Omental fat pad (tissue), 4 donors: Measurements from ENCODE around the genes EEF1G, HNRNPUL2 and TMEM179B.

- PRO-cap, result no peak
- RAMPAGE, long total RNA, 4 experiments, result start-site peak on the minus strand in 4 of 4 experiments, at chr11:62573853-62573866 at its widest, 1,263 to 8,242 reads per replicate
Observed at GRCh38 chr11:62573540-62574094, at the start of gene EEF1G. TSS of gene EEF1G (minus strand) at chr11:62573891.

DNA sequence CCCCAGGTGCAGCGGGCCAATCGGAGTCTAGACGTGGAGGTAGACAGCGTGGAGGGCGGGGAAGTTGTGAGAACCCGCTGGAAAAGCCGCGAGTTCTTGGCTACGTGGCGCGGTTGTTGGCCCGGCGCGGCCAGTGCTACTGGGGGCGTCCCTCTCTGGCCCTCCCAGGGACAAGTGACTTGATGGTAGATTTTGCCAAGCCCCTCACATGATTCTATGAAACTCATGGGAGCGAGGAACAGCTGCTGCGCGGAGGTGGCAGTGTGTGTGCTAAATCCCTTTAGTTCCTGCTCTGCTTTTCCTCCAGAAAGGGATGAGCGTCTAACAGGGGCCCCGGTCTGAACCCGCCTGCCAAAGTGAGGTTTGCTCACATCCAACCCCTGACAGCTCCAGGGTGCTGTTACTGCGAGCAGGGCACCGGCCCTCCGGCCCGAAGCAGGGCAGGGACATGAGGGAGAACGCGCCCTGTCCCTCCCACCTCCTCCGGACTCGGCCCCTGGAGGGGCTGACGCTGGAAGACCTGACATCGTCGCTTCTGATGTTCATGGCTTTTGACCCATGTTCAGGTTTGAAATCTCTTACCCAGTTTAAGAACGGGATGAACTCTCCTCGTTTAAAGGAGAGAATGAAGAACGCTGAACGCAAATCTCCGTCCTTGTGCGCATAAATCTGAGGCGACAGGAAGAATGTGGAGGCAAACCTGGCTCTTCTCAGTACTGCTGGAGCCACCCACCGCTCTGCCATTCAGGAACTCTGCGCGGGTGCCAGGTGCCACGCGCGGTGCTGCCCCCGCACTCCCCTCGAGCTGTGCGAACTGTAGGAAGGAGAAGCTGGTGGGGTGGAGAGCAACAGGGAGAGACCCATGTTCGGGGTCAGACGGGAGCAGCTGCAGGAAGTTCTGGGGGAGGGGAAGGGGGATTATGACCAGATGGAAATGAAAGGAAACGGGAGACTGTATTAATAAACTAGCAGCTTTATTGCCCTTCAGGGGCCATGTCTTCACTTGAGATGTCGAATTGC, 714 bp upstream of the EEF1G start:
- PRO-cap, result no peak
- RAMPAGE, long total RNA, 4 experiments, result start-site peak on the plus strand in 1 of 4 experiments, centred at position 103 of the sequence, 8 reads per replicate

DNA sequence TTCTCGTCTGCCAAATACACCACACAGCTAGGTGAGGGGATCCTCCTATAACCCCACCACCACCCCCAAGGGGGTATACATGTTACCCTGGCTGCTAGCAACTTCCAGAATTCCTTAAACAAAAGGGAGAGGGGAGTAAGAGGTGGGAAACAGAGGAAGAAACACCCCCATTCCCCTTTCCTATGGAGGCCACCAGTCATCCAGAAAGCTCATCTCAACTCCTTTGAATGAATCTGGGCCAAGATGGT, 1.3 kb upstream of the TUT1 start:
- PRO-cap, result no peak
- RAMPAGE, long total RNA, 4 experiments, result no peak in any of the 4 experiments

GRCh38 chr11:62608278-62609268, 4.0 kb downstream of the EML3 start:
- PRO-cap, result no peak
- RAMPAGE, long total RNA, 4 experiments, result no peak in any of the 4 experiments

GRCh38 chr11:62716871-62717393, 9.5 kb downstream of the GNG3 start:
- PRO-cap, result no peak
- RAMPAGE, long total RNA, 4 experiments, result no peak in any of the 4 experiments

DNA sequence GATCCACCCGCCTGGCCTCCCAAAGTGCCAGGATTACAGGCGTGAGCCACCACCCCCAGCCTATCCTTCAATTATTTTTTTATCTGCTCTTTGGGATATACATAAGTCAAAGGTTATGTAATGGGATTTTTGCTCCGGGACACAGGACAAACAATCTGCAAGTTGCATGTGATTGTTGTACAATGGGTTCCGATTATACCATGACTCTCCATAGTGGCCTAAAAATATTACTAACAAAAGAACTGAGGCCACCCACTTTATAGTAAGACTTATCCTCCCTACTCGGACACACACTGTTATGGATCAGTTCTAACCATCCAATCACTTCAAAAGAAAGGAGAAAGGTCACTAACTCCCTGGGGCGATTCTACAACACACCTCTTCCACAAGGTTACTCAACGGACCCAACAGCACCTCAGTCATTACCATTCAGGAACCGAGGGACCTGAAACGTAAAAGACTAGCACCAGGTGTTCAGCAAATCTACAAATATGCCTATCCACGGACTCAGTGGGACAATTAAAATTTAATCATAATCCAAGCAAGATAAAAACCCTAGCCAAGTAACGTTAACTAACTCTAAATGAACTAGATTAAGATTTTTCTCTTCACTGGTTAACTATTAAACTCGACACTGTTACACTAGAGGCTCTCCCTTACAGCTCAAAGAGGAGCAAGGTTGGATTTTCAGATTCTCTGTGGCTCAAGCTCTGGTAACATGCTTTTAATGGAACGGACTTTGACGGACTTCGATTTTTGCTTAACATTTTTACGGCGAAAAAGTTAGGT, 1.6 kb downstream of the HNRNPUL2 start:
- PRO-cap, result no peak
- RAMPAGE, long total RNA, 4 experiments, result no peak in any of the 4 experiments

DNA sequence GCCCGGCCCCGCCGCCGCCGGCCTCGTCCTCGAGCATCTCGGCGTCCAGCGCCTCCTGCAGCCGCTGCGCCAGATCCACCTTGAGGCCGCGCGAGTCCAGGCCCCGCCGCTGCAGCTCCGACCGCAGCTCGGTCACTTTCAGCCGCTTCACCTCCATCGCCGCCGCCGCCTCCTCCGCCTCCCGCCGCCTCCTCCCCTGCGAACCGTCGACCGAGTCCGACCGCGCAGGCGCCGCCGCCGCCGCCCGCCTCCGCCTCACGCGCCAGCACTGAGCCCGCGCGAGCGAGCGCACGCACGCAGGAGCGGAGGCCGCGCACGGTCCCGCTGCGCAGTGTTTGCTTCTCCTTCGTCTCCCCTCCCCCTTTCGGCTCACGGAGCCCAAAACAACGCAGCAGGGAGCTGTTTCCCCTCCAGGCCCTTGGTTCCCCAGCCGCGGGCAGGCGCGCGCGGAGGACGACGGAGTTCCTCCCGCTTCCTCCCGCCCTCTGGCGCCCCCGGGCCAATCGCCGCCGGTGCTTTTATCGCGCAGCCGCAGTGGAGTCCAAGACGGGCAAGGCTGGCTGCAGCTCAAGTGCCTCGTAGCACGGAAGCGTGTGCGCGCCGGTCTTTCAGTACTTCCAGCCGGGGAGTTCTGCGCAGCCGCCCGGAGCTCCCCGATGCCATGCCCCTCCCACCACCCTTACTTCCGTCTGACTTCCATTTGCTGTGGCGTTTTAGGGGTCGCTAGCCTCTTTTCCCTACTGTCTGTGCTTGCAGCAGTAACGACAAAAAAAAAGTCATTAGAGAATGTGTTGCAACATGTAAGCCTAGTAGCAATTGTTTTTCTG, at the start of gene HNRNPUL2:
HNRNPUL2 (minus strand) TSS at position 458 of the 827 bp plus-strand sequence.
- PRO-cap, result bidirectional peak, plus-strand start at position 614 of the sequence, minus-strand start at position 458 of the sequence
- RAMPAGE, long total RNA, 4 experiments, result start-site peak on the minus strand in 1 of 4 experiments, centred at position 443 of the sequence, 18 reads per replicate

GRCh38 chr11:62770552-62771093, 573 bp upstream of the TAF6L start:
- PRO-cap, result no peak
- RAMPAGE, long total RNA, 4 experiments, result no peak in any of the 4 experiments

- PRO-cap, result bidirectional peak, plus-strand start at chr11:62787404, minus-strand start at chr11:62787294
- RAMPAGE, long total RNA, 4 experiments, result start-site peak on the plus strand in 3 of 4 experiments, at chr11:62787401-62787426 at its widest, 673 to 820 reads per replicate
Observed at GRCh38 chr11:62787083-62787978, at the start of gene TMEM179B. TSS of gene TMEM179B (plus strand) at chr11:62787402.

DNA sequence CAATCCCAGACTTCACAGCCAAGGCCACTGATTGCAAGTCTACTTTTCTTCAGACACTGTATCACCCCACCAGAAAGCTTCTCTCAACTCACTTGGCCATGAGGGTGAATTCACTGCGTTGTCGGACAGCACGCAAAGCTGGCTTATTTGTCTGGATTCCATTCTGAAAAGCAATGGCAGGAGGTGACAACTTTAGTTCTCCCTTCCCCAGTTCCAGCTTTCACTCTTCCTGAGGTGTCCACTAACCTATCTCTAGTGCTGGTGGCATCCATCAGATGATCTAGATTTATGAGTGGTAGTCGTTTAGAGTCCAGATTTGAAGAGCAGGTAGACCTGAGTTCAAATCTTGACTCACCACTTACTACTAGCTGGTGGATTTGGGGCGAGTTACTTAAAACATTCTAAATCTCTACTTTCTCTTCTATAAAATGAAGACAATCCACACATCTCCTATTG, 4.4 kb downstream of the STX5 start:
- PRO-cap, result no peak
- RAMPAGE, long total RNA, 4 experiments, result no peak in any of the 4 experiments

- PRO-cap, result no peak
- RAMPAGE, long total RNA, 4 experiments, result no peak in any of the 4 experiments
Observed at GRCh38 chr11:62909229-62910078, 11.7 kb downstream of the CHRM1 start.

DNA sequence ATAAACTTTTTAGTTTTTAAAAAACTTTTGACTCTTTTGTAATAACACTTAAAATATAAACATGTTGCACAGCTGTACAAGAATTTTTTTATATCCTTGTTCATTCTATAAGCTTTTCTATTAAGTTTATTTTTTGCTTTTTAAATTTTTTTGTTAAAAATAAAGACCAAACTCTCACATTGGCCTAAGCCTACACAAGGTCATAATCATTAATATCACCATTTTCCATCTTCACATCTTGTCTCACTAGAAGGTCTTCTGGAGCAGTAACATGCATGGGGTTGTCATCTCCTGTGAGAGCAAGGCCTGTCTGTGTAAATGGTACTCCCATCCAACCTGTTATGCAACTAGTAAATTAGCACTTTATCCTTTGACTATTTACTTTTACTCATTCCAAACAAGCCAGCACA, 2.9 kb downstream of the SLC22A25 start:
- PRO-cap, result no peak
- RAMPAGE, long total RNA, 4 experiments, result no peak in any of the 4 experiments

- PRO-cap, result no peak
- RAMPAGE, long total RNA, 4 experiments, result no peak in any of the 4 experiments
Observed at GRCh38 chr11:63245583-63246072, 2.2 kb upstream of the SLC22A25 start.

DNA sequence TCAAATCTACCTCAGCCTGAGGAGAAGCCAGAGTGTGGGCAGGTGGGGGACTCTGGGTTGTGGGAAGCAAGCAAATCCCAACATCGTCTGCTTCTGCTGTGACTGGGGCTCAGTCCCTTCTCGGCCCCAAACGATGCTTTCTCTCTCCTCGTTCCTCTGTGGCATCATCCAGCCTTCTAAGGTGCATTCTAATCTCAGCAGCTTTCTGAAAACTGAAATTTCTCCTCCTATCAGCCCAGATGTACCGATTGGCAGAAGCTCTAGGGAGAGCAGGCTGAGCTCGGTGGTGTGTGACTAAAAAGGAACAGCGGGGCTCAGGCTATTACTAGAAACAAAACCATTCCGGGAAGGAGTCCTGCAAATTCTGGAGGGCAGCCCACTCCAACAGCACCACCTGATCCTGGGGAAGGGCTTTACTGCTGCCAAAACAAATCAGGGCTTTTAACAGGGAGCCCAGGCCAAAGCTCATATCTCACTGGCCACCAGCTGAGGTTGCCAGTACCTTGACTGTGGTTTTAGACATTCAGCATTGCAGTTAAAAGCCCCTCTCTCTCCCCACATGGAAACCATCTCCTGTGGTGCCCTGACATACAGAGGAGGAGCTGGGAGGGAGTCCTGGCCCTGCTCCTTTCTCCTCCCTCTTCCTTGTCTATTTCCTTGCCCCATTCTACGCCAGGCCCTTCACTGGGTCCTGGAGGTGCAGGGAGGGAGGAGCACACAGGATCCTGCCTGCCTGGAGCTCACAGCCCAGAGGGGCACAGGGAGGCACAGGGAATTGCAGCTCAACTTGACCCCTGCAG, 740 bp downstream of the PLAAT4 start:
- PRO-cap, result no peak
- RAMPAGE, long total RNA, 4 experiments, result no peak in any of the 4 experiments

DNA sequence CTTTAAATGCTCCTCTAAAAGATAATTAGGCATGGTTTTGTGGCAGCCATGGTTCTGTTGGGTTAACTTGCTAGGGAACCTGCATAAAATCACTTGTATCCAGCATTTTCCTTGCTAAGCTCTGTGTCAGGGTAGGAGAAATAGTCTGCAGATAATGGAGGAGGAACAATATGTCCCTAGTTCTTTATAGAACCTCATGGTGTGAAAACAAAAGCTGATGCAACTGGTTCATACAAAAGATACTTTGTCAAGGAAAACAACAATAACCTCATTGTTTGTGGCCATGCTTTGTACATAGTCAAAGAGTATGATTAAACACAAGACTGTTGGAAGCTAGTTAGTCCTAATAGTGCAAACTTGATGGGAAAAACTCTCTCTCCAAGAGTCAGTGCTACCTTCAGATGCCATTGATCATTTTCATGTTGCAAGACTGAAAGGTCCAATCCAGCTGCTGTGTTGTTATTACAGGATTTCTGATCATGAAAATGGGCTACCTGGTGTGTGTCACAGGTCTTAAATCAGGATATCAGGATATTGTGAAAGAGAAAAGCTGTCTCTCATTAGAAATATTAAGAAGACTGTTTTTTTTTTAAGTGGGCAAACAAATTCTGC, 20.1 kb upstream of the PLAAT2 start:
- PRO-cap, result no peak
- RAMPAGE, long total RNA, 4 experiments, result no peak in any of the 4 experiments

GRCh38 chr11:63670643-63671297, 406 bp downstream of the ATL3 start:
- PRO-cap, result no peak
- RAMPAGE, long total RNA, 4 experiments, result no peak in any of the 4 experiments

DNA sequence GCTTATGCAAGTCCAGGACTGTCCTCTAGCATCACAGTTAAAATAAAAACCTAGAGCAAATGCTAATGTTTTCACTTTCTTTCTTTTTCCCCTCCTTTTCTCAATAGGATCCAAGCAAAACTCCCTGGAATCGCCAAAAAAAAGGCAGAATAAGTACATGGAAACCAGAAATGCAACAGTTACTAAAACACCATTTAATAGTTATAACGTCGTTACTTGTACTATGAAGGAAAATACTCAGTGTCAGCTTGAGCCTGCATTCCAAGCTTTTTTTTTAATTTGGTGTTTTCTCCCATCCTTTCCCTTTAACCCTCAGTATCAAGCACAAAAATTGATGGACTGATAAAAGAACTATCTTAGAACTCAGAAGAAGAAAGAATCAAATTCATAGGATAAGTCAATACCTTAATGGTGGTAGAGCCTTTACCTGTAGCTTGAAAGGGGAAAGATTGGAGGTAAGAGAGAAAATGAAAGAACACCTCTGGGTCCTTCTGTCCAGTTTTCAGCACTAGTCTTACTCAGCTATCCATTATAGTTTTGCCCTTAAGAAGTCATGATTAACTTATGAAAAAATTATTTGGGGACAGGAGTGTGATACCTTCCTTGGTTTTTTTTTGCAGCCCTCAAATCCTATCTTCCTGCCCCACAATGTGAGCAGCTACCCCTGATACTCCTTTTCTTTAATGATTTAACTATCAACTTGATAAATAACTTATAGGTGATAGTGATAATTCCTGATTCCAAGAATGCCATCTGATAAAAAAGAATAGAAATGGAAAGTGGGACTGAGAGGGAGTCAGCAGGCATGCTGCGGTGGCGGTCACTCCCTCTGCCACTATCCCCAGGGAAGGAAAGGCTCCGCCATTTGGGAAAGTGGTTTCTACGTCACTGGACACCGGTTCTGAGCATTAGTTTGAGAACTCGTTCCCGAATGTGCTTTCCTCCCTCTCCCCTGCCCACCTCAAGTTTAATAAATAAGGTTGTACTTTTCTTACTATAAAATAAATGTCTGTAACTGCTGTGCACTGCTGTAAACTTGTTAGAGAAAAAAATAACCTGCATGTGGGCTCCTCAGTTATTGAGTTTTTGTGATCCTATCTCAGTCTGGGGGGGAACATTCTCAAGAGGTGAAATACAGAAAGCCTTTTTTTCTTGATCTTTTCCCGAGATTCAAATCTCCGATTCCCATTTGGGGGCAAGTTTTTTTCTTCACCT, 10.1 kb downstream of the ZFTA start:
- PRO-cap, result no peak
- RAMPAGE, long total RNA, 4 experiments, result no peak in any of the 4 experiments

DNA sequence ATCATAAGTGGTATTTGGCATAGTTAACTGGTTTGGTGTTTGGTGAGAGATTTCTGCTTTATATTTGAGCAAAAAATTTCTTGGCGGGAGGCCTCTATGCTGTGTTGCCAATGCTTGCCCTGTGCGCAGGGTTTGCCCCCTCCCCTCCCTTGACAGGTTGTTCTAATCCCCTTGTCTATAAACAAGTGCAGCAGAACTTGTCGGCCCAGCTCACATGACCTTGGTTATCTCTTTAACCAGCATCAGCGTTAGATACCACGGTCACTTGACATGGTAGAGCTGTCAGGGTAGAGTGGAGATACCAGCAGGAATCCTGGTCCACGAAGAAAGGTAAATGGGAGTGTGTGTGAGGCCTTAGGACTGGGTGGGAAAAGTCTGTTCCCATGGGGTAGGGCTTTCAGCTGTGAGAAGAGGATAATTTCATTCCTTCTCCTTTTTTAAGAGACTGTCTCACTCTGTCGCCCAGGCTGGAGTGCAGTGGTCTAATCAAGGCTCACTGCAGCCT, 35.7 kb downstream of the MARK2 start:
- PRO-cap, result no peak
- RAMPAGE, long total RNA, 4 experiments, result no peak in any of the 4 experiments

DNA sequence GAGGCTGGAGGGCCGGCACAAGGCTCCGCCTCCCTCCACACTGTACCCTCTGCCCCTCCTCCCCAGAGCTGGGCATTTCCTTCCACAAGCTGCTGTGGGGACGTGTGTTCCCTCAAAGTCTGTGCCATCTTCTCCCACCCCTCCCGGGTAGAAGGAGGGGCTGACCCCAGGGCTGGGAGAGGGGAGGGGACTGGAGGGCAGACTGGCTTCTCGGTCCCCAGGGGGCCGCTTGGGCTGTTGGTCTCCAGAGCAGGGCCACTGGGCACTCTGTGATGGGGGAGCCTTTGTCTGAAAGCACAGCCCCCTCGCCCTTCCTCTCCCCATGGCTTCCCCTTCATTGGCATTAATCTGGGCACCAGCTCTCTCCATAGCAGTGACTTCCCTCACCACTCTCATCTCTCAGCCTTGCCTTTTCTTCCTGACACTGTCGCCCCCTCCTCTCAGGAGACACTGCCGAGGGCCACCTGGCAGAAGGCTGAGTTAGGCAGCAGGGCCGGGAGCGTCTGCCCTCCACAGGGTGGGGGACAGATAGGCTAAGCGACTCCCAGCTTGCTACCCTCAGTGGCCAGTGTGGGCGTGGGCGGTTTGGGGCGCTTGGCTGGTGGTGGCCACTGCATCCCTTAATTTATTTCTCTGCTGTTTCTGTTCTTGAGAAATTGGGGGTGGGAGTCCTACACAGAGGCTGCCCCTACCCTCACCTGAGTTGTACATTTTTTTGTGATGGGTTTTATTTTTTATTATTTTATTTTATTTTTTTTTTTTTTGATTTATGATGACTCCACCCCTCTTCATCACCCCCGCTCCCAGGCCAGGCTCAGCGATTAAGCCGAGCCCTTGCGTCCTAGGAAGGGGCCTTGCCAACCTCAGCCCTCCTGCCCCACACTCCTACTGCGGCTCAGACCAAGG, 6.8 kb downstream of the RCOR2 start:
- PRO-cap, result no peak
- RAMPAGE, long total RNA, 4 experiments, result no peak in any of the 4 experiments

- PRO-cap, result no peak
- RAMPAGE, long total RNA, 4 experiments, result no peak in any of the 4 experiments
Observed at GRCh38 chr11:63946727-63947209, 8.0 kb downstream of the NAA40 start.